Left cardiac atrium (tissue), 1 donor: ENCODE measurements around a stretch of chr3.

- PRO-cap: no peak
Observed at GRCh38 chr3:24829143-24829469, 334.5 kb upstream of the THRB start.

GRCh38 chr3:25155702-25156578 lies 272.1 kb upstream of the RARB start:
- PRO-cap: no peak

DNA sequence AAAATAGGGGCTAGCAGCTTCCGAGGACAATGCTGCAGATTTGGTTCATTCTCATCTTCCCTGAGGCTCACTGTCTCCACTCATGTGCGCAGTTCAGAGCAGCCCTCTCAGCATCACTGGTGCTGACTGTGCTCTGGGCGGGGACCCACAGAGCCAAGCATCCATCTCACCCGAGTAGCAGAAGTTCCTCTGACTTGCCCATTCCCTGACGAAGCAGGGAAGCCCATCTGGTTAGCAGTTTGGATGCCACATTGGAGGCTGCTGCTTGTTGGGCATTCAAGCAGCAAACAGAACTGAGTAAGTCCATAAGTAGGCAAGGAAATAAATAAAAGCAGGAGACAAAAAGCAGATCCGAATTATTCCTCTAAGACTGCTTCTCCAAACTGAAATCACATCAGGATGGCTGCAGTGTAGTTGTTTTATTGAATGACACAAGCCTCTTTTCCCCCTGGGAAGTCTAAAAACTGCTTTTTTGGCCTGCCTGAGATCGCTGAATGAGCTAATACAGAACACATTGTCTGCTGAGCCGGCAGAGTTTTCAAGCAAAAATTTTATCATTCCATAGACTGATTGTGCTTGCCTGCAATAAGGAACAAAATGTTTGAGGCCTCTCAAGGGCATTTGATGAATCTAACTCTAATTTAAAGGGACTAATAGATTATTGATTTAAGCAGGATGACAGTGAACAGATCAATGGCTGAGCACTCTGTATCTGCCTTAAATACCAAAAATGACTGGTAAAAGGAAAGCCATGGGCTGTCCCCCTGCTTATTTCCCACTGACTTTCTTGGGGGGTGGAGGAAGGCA lies 27.7 kb downstream of the RARB start:
- PRO-cap: no peak

GRCh38 chr3:25458131-25458482 lies 30.0 kb downstream of the RARB start:
- PRO-cap: no peak

DNA sequence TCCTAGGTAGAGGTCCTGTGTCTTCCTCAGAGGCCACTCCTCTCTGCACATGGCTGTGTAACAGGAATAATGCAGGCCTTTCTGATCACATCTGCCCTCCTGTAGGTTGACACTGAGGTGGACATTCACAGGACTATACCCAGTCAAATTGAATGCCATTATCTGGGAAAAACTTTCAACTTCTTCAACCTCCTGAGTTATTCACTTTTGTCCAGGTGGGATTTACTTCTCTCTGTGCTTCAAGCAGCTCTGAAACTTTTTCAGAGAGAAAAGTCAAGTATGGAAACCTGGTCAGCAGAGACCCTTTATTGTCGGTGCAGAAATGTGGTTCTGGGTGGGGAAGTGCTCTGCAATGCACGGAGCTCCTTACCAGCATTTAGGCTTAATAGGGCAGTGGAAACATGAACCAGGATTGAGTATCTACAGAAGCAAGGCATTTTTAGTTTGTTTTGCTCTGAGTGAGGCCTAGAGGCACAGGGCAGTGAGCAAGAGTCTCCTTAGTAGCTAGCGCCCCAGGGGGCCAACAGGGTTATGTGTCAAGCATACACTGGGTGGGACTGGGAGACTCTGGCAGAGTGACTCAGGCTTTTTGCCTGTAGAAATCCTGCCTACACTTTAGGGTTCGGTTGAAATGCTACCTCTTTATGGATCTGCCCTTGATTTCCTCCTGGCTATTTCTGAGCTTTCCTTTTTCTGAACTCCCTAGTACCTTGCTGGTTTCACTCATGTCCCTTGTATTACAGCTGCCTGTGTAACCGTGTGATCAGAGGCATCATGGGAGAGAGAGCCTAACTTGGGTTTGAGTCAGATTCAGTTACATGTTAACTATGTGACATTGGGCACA lies 72.3 kb downstream of the TOP2B start:
- PRO-cap: no peak

DNA sequence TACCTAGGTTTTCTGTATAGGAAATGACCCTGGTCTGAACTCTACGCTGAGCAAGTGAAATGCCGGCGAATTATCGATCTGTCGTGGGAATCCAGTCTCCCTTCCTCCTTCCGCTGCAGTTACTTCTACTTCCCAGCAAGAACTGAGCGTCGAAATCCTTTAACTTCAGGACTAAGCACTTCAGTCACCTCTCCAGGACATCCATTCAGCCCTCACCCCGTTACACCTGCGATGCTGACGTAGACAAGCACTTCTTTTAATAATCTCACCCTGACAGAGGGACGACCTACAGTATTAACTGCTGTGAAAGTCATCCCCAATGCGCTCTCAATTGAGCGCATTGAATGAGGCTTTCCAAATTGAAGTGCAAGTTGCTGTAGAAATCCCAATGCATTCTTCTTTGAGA lies 1.3 kb downstream of the TOP2B start:
- PRO-cap: no peak

GRCh38 chr3:26768278-26768685 lies 145.7 kb downstream of the LRRC3B start:
- PRO-cap: no peak

DNA sequence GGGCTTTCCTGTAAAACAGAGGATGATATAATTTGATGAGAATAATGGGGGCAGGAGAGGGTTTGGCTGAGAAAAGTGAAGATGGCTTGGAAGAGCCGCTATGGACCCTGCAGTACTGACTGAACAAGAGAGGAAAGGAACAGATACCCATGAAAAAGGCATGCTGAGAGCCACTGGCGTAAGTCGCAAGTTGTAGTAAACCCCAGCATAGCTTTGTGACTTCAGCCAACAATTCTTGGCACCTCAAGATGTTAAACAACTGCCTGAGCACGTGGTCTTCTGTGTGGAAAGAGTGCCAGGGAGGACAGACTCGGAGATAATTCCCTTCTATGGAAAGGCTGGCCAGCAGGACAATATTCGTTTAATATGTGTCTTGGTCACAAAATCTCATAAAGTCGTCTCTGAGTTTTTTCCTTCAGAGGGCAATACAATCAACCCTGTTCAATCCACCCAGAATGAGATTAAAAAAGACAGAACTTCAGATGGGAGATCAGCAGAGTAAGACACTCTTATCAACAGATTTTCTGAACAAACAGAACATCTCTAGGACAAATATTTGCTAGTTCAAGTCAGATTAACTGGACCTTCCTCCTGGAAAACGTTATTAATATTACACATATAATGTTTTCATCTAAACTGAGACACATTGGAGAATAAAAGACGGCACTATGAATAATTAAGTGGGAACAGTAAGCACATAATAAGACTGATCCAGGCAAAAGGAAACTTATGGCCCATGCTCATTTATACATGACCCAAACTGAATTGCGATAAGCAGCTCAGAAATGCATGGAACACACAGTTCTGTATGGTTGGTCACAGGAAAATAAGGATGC lies 49.2 kb downstream of the NEK10 start:
- PRO-cap: no peak

DNA sequence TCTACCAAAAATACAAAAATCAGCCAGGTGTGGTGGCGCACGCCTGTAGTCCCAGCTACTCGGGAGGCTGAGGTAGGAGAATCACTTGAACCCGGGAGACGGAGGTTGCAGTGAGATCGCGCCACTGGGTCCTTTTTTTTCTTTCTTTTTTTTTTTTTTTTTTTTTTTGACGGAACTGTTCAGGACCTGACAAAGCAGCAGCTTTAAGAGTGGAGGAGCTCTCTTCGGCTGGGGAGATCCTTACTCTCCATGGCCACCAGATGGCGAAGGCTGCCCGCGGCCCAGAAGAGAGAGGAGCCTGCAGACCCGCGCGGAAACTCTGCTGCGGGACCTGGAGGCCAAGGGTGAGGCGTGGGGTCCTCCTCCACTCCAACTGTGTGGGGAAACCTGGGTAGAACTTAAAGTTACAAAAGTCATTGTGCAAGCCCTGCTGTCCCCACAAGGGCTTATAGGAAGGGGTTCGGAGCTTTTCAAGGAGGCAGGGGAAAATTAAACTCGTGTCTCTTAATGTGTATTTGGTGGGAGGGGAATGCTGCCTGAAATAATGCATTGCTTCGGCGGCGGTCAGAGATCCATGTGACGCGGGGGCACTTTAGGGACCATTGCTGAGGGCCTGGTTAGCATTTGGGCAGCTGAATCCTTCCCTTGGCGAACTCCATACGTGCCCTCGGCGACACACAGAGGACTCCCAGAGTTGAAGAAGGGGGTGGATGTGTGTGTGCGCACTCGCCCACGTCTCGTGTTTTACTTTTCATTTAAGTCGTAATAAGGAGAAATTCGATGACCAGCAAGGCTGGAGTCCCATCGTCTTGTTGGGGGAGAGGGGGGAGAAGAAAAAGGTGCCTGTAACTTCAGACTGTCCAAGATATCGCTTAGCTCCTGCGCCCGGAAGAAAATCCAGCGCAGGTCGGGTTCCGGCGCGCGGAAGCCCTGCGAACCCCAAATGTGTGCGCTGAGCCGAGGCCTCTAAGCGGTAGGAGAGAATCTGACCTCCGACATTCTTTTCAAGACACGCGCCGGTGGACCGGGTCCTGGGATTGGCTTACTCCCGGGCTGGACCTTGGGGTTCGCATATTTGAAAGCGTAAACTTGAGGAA lies 9.8 kb downstream of the EOMES start:
- PRO-cap: no peak

- PRO-cap: no peak
Observed at GRCh38 chr3:27821287-27821678, 99.2 kb upstream of the EOMES start.

DNA sequence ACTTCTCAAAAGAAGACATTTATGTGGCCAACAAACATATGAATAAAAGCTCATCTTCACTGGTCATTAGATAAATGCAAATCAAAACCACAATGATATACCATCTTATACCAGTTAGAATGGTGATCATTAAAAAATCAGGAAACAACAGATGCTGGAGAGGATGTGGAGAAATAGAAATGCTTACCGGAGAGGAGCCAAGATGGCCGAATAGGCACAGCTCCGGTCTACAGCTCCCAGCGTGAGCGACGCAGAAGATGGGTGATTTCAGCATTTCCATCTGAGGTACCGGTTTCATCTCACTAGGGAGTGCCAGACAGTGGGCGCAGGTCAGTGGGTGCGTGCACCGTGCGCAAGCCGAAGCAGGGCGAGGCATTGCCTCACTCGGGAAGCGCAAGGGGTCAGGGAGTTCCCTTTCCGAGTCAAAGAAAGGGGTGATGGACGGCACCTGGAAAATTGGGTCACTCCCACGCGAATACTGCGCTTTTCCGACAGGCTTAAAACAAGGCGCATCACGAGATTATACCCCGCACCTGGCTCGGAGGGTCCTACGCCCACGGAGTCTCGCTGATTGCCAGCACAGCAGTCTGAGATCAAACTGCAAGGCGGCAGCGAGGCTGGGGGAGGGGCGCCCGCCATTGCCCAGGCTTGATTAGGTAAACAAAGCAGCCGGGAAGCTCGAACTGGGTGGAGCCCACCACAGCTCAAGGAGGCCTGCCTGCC lies 182.2 kb upstream of the CMC1 start:
- PRO-cap: no peak

DNA sequence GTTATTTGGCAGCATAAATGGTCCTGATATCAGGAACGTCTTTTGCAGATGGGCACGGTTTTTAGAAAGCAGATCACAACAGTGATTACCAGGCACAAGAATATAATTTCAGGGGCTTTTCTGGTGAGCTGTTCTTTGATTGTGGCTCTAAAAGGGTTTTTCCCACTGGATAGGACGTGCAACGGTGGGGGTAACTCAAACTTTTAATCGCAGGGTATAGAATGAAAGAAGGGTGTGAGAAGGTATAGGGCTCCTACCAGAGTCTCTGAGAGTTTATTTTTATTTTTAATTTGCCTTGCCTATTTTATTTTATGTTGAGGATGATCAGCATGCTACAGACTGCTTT lies 1.1 kb downstream of the RBMS3 start:
- PRO-cap: no peak

GRCh38 chr3:29311648-29312270 lies 30.9 kb downstream of the RBMS3 start:
- PRO-cap: no peak

DNA sequence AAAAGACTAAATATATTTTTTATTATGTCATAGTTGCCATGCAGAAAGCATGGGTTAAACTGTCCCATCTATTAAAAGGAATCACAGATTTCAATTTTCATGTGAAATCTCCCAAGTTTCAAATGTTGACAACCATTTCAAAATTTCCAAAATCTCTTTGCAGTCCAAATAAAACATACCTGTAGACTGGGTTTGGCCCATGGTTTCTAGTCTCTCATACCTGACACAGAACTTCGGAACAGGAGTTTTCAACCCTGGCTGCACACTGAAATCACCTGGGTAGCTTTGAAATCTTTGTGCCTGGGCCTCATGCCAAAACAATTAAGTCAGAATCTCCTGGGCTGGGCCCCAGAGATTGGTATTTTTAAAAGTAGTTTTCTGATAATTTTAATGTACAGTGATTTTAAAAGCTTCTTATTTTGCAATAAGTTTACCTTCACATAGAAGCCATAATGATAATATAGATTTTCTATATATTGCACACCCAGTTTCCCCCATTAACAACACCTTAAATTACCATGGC lies 476.5 kb downstream of the RBMS3 start:
- PRO-cap: no peak

GRCh38 chr3:30227913-30228372 lies 378.5 kb upstream of the TGFBR2 start:
- PRO-cap: no peak

DNA sequence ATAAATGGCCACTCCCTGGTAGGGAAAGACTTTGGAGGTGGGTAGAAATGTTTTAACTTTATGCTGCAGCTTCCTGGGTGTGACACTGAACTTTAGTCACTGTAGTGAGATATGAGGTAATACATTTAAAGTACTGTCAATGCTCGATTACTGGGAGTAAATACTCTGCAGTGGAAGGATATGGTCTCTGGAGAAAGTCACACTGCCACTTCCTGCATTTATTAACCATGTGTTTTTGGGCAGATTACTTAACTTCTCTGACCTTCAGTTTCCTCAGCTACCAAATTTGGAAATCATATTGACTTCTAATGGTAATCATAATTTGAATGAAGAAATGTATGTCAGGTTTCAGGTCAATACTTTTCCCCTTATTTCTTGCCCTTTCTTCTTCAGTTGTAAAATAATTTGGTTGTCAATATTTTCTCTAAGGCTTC lies 317.0 kb upstream of the TGFBR2 start:
- PRO-cap: no peak

DNA sequence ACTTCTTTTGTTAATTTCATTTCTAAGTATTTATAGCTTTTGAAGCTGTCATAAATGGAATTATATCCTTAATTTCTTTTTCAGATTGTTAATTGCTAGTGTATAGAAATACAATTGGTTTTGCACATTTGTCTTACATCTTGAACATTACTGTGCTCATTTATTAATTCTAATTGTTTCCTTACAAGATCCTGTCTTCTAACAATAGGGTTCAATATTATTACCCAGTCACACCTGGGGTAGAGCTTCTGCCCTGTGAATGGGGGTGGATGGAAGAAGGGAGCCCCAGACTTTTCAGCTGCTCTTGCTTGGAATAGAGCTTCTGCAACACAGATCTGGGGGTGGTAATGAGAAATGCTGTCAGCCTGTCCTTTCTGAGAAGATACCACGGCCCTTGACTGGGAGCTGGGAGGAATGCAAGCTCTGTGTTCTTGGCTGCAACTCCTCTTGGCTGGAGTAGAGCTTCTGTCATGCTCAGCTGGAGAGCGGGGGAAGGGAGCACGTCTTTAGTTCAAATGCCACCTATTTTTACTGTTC lies 180.2 kb upstream of the TGFBR2 start:
- PRO-cap: bidirectional peak, plus-strand start at position 471 of the sequence, minus-strand start at position 315 of the sequence

DNA sequence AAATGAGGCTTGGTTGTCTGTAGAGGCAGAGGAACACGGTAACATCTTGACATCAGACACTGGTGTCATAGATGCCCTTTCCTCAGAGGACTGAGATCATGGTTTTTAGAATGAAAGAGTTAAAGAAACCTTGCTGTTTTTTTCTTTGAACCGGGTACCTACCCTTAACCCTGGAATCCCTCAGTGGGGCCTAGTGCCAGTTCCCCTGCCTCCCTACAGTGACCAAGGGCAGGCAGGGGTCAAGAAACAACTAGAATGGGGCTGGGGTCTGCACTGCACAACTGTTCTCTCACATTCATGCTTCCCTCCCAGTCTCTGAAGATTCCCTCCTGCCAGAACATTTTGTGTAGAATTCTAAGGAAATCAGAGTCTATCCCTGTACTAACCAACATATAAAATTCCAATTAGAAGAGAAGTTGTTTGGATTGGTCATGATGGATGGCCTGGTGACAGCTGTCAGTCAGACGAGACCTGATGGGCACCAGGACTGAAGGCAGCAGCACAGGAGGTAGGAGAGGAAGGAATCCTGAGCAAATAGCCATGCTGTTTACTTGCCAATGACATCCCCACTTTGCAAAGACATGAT lies 47.9 kb downstream of the TGFBR2 start:
- PRO-cap: no peak

GRCh38 chr3:30657813-30658341 lies 51.5 kb downstream of the TGFBR2 start:
- PRO-cap: no peak

DNA sequence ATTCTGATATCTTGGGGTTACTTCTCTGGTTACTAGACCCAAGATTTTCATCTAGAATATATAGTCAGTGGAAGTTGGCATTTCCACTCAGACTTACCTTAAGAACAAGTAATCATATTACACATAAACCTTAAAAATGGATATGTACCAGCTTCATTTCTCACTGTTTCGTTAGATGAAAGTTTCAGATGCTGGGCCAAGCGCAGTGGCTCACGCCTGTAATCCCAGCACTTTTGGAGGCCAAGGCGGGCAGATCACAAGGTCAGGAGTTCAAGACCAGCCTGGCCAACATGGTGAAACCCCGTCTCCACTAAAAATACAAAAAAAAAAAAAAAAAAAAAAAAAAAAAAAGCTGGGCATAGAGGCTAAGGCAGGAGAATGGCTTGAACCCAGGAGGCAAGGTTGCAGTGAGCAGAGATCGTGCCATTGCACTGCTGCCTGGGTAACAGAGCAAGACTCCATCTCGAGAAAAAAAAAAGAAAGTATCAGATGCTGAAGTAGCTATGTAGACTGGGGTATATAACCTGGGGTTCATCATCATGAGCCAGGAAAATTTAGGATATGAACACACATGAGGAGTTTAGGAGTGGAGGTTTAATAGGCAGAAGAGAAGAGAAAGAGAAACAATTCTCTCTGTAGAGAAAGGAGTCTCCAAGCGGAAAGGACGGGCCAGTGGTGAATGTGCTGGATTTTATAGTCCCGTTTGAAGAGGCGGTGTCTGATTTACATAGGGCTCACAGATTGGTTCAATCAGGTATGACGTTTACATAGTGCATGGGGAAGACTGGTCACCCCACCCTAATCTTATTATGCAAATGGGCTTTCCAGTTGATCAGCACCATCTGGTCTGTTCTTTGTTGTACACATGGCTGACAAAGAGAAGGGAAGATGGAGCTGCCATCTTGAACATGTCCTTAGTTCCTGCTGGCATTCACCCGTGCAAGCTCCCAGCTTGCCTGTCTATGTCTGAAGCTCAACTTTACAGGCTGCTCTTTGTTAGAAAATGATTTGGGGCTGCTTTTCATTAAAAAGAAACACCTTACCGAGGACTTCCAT lies 62.7 kb downstream of the TGFBR2 start:
- PRO-cap: no peak